Mononuclear cell (primary cell): Measurements from ENCODE around the gene ZDHHC4.

- RRBS, result no CpG with 5 or more reads among the region's 19 CpGs
Measured at GRCh38 chr7:5407346-5408237, 16.0 kb downstream of the TNRC18 start.

DNA sequence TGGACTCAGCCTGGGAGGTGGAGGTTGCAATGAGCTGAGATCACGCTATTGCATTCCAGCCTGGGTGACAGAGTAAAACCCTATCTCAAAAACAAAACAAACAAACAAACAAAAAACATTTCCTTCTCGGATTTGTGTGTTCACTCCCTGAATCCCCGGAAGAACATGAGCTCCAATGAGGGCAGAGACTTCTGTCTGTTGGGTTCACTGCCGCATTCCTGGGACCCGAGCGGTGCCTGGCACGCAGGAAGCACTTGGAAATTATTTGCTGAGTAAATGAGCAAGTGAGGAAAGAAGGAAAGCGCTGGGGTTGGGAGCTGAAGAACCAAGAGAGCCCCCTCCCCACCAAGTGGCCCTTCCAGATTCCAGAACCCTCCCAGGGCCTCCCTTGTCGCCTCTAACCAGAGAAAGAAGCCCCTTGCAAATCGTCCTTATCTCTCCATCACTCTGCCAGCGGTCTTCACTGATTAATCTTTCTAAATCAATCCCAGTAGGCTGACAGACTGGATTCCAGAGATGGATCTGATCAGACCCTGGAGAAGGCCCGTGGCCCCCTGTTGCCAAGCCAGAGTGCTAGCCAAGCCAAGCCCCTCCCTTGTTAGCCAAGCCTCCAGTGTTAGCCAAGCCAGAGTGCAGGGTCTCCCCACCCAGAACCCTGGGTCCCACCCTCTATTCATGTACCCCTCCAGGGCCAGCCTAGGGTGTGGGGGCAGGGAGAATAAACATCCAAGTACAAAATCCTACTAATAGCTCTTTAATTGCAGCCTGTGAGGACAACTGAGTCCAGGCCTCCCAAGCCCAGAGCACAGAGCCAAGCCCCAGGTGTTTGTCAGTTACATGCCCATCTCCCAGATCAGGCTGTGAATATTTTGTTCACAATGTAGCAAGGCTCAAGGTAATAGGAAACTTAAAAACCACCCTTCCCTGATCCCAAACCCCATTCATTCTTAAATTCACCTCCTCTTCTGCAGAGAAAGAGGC is 6.0 kb downstream of the TNRC18 start:
- RRBS, result no CpG with 5 or more reads among the region's 12 CpGs

DNA sequence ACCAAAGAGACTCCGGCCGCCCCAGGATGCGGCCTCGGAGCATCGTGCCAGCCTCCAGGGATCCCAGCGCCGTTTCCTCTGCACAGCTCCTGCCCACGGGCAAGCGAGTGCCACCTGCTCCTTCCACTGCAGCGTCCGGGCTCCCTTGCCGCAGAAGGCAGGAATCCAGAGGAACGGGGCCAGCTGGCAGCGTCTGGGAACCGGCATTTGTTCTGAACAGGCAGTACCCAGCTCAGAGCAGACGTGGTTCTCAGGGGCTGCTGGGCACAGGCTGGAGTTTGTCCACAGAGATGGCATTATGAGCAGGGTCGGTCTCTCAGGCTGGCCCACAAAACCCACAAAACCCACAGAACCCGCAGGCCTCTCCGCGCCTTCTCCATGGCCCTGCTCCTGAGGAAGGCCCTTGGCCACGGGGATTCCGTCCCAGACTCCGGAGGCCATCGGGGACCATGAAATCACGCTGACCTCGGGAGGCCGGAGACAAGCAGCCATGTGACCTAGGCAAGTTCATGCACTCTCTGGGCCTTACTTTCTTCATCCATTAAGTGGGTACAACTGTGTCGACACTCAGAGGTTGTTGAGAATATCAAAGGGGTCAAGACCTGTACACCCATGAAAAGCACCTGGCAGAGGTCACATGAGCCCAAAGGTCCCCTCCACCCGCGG is 17.8 kb downstream of the FBXL18 start:
- RRBS, result 92% methylated on average over 10 of the region's 30 CpGs

DNA sequence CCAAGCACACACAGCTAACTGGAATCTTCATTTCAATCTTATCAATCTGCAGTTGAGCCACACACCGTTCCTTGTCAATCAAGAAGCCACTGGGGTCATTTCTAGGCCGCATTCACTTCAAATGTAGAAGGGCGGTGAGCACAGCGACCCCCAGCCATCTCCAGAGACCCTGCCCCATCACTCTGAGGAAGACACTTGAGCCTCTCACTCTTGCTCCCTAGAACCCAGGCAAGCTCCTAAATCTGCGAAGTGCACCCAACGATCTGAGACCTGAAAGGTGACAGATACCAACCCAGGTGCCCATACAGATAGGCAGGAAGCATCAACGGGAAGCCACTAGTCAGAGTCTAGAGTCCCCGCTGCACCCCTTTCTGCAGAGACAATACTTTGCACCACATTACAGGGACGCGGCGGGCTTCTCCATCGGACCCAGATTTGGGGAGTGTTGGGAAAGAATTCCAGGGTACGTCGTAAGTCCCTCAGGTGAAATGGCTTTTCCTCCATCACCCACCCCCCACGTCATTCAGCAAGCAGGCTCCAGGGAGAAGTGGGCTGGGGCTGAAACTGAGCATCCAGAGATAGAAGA is 819 bp downstream of the FBXL18 start:
- RRBS, result no CpG with 5 or more reads among the region's 15 CpGs

DNA sequence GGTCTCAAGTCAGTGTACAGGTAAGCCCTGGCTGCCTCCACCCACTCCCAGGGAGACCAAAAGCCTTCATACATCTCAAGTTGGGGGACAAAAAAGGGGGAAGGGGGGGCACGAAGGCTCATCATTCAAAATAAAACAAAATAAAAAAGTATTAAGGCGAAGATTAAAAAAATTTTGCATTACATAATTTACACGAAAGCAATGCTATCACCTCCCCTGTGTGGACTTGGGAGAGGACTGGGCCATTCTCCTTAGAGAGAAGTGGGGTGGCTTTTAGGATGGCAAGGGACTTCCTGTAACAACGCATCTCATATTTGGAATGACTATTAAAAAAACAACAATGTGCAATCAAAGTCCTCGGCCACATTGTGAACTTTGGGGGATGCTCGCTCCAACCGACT is 3.2 kb downstream of the ACTB start:
- RRBS, result no CpG with 5 or more reads among the region's 7 CpGs

GRCh38 chr7:5622288-5622873 is 29.8 kb downstream of the FSCN1 start:
- RRBS, result no CpG with 5 or more reads among the region's 17 CpGs

DNA sequence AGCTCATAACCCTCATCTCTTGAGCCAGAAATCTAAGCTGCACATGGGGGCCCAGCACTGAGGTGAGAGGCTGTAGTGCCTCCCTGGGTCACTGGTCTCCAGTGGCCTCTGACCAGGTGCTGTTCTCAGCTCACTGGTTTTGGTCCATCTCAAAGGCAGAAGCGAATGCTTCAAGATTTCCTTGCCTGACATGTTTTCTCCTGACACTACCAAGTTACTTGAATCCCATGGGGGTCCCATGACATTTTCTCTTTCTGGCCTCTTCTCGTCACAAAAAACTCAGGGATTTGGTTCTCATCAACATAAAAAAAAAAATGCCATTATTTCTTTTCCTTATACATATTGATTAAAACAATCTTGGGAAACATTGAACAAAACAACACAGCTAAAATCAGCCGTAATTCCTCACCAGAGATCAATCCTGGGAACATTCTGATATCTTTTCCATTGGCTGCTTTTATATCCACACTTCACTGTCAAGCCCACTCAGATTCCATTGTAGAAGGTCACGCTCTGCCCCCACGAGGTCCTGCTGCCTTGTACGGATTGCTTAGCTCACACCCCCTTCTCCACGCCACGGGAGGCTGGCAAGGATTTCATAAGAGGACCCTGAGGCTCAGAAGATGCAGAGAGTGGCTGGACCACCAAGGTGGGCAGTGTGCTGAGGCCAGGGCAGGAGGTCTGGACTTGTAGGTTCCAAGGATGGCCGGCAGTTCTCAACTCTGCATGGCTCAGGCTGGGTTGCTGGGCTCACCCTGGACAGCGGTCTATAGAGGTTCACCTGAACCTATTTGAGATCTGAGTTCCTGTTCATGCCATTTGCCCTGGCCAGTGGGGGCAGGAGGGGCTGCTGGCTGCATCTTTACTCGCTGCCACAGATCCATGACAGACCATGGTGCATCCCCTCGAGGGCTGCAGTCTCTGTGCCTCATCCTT is 39.0 kb downstream of the FSCN1 start:
- RRBS, result no CpG with 5 or more reads among the region's 12 CpGs

DNA sequence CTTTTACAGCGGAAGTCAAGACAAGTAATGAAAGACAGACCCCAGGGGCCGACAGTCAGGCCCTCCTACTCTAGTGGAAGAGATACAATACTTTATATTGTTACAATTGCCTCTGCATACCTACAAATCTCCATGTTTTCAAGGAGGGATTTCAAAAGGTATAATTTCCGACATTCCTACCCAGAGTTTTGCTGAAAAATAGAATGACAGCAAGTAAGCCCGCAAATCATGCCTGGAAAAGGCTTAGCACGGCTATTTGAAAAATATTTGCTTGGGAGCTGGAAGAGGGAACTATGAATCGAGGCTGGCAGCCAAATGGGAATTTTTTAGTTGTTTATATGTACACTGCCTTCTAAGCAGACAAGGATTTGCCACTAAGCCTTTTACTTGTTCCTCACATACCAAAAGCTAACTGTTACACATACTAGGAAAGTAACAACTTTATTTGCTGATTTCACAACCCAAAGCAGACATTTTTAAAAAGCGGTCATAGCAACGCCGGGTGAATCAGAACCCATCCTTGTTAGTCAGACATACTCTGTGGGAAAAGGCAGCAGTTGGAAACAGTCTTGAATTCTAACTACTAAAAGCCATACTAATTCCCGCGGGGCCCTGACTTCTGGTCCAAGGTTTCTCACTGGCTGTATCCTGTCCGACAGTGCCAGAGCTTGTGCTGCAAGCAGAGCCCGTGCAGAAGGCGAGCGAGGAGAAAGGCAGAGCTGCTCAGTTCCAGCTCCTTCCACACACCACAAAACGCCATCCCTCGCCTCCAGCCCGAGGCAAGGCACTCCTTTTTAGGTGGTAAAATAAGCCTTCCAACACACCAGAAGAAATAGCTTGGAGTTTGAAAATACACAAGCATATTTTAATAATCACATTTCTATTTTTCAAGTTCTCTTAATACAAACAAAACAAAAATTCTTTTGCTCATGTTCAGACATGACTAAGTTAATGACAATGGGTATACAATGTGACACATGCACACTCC is 89.3 kb downstream of the RNF216 start:
- RRBS, result no CpG with 5 or more reads among the region's 18 CpGs

GRCh38 chr7:5695132-5696261 is 86.0 kb downstream of the RNF216 start:
- RRBS, result 12% methylated on average over 8 of the region's 26 CpGs

GRCh38 chr7:5794344-5794783 is 12.9 kb upstream of the RNF216 start:
- RRBS, result no CpG with 5 or more reads among the region's 14 CpGs

GRCh38 chr7:6103631-6104067 is 1.1 kb upstream of the USP42 start:
- RRBS, result 58% methylated on average over 2 of the region's 19 CpGs

GRCh38 chr7:6115137-6115767 is 10.5 kb downstream of the USP42 start:
- RRBS, result no CpG with 5 or more reads among the region's 4 CpGs

- RRBS, result no CpG with 5 or more reads among the region's 4 CpGs
Measured at GRCh38 chr7:6228891-6229379, 43.5 kb downstream of the CYTH3 start.

DNA sequence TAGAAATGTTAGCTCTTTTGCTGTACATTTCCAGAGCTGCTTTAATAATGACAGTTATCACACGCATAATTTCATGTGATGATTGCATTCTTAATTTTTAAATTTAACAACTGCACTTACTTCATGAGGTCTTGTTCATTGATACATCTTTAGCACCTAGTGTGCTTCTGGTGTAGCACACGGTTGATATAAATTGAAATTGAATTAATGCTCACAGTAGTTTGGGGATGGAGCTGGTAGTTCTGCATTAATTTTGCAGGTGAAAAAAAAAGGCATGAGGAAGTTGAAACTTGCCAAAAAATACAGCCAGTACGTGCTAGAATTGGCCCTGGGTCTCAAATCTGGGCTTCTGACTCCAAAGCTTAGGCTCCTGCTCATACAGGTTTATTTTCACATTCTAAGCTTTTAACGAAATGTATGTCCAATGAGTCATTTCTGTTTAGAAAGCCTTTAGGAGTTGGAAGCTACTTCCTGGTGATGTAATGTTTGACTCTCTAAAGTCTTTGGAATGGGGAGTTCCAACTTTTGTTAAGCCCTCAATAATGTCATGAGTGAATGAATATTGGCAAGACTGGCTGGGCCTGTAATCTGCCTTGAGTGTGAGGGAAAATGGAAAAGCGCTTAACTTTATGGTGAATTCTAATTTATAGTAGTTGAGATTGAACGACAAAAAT is 10.9 kb downstream of the RAC1 start:
- RRBS, result no CpG with 5 or more reads among the region's 6 CpGs

- RRBS, result 96% methylated on average over 1 of the region's 50 CpGs
Measured at GRCh38 chr7:6409062-6410217, 35.1 kb downstream of the RAC1 start.

DNA sequence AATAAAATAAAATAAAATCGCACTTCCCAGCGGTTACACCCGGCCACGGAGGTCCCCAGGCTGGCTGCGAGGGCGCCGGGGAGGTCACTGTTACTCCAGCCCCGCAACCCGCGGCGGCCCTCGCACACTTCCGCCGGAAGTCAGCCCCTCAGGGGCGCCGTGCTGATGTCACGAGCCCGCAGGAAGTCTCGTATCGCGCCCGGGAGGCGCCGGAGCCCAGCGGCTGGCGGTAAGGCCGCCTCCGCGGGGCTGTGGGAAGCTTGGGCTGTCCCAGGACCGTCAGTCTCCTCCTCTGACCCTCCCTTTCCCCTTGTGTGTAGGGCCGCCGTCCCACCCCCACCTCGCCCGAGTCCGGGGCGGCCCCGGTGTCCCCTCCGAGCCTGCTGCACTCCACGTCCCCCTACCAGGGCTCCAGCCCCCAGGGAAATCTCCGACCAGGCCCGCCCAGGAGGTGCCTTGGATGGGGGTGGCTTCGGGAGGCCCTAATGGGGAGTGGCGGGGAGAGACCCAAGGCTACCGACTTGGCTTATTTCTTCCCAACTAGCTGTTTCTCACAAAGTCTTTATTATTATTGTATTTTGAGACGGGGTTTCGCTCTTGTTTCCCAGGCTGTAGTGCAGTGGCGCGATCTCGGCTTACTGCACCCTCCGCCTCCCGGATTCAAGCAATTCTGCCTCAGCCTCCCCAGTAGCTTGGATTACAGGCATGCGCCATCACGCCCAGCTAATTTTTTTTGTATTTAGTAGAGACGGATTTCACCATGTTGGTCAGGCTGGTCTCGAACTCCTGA is at the start of gene ZDHHC4:
ZDHHC4 (plus strand) TSS at position 185 of the 790 bp plus-strand sequence.
- RRBS, result 1% methylated on average over 22 of the region's 55 CpGs

DNA sequence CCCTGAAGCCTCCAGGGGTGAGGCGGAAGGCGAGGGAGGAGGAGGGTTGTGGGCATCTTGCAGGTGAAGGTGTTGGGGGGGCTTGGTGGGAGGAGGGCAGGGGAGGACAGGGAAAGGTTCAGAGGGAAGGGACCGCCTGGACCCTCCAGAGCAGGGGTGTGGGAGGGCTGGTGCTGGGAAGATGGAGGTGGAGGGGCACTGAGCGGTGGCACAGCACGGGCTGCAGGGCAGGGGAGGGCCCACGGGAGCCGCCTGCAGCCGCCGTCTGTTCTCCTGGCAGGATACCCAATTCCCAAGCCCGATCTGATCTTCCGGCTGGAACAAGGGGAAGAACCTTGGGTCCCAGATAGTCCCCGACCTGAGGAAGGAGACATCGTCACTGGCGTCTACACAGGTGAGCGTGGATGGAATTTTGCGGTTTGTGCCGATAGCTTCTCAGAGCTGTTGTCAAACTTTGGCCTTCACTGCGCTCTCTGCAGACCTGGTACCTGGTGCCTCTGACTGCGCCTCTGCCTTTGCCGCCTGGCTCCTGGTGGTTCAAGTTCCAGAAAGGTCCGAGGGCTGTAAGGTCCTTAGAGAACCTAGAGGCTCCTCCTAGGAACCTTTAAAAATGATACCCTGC is 7.2 kb downstream of the ZNF316 start:
- RRBS, result no CpG with 5 or more reads among the region's 21 CpGs

GRCh38 chr7:7181622-7182461 is 502 bp upstream of the C1GALT1 start:
- RRBS, result no CpG with 5 or more reads among the region's 25 CpGs

GRCh38 chr7:7372967-7373652 is 162.6 kb downstream of the COL28A1 start:
- RRBS, result no CpG with 5 or more reads among the region's 7 CpGs

DNA sequence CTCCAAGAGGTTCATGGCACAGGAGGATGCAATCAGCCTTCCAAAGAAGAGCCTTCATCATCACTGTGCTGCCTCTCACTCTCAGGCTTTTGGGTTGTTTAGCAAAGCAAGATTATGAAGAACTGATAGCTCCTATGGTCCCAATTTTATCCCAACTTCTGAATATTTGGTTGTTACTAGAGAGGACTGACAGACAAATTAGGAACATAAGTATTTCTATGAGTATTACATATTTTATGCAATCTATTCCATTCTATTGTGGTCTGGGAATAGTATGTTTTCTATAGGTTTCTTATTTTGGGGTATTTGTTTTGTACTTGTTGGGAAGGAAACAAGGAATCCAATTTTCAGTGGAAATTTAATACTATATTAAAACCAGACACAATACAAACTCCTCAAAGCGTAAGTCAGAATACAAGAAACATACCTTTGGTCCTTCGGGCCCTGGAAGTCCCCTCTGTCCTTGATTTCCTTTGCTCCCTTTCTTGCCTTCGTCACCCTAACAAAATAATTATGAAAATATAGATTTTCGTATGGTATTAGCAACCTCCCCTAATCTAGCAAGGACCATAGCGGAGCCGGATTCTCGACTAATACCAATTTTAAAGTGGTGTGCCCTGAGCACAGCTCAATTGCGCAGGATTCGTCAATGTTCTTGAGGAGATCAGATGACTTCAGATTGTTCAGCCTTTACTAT is 95.2 kb downstream of the COL28A1 start:
- RRBS, result no CpG with 5 or more reads among the region's 9 CpGs